HT-29 (cell line): ENCODE results near the gene ZWILCH.

DNA sequence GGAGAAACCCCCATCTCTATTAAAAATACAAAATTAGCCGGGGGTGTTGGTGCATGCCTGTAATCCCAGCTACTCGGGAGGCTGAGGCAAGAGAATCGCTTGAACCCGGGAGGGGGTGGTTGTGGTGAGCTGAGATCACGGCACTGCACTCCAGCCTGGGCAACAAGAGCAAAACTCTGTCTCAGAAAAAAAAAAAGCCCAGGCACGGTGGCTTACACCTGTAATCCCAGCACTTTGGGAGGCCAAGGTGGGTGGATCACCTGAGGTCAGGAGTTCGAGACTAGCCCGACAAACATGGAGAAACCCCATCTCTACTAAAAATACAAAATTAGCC, 53.5 kb downstream of the SNAPC5 start:
- RAMPAGE, long total RNA = no peak

GRCh38 chr15:66470524-66471043, 27.0 kb downstream of the SNAPC5 start:
- RAMPAGE, long total RNA = no peak

DNA sequence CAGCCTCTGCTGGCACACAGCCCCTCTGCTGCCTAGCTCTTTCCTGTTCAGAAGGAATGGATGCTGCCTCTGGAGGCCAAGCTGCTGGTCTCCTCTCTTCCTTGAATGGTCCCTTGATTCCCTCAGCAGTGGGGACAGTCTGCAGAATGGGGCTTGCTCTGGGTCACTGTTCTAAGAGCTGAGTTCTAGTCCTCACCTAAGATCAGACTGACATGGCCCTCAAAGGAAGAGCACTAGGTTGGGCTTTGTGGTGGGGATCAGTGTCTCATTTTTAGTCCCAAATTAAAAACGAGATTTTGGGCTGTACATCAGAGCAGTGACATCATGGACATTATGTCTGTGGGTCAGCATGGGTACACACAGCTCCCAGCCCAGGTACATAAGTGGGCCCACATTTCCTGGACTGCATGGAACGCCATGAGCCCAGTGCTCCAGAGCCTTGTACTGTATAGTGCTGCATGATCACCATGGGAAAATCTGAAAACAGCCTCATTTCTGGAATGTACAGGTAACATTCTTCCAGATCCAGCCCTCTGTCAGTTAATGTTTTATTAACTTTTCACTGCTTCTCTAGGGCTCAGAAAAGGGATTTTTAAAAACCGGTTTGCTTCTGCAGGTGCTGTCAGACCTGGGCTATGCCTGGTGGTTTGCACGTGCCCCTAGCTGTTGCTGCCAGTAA, 9.3 kb downstream of the SNAPC5 start:
- RAMPAGE, long total RNA = no peak

DNA sequence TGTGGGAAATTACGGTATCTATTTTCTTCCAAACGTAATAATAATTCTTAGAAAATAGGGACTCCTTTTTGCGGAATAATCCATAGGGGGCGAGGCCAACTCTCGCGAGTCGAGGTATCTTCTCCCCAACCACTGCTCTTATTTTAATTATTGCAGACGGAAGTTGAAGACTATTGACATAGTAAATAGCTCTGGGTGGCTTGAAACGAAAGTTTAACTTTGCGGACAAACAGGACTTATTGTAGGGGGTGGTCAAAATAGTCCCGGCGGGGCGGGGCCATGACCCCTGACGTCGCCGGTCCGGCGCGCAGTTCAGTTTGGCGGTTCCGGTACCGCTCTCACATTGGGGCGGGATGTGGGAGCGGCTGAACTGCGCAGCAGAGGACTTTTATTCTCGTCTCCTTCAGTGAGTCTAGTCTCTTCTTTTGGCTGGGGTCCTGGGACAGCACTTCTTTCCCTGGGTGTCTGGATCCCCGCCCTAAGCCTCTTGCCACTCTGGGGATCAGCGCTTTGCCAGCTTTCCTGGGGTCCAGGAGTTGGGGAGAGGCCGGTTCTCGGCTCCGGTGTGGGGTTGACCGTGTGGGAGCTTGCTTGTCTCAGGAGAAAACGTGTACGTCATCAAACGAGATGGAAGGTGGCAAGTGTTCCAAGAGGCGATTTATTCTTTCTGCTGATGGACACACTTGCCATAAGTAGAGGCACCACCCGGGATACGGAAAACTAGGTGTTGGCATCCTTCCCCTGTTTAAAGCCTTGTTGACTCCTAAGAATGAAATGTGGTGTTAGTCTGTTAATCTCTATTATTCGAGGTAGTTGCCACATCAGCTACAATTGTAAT, at the start of gene ZWILCH:
Gene ZWILCH, plus strand, starts transcription at position 341 of the 838 bp plus-strand sequence.
- RAMPAGE, long total RNA = no peak

DNA sequence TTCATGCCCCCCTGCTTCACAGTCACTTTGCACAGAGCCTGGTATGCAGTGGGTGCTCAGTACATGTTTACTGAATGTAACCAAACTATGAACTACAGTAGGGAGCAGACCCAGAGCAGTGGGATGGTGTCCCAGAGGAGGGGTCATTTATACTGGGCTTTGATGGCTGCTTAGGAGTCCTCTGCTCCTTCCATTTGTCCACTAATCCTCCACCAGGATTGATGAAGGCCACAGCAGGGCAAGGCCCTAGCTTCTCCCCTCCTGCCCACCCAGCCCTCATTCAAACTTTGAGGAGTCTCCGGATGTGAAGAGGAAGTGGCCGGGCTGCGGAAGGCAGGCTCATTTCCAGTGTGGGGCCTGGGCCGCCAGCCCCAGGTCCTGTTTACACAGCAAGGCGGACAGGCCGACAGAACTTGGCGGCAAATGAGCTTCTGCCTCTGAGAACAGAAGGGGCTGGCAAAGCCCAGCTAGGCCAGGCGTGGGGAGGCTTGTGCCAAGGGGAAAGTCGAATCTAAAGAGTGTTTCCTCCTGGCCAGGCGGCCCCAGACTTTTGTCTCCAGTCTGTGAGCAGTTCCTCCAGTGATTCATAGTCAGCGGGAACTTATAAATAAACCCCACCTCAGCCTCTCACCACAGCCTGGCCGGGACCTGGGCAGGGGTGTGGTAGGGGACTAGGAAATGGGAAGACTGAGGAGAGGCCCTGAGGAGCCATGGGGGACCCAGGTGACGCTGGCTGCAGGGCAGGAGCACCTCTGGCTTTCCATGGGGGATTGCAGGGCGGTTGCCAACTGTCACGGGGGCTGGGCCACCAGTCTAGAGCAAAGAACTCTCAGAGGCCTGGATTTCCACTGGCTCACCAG, 51.6 kb upstream of the LCTL start:
- RAMPAGE, long total RNA = no peak

DNA sequence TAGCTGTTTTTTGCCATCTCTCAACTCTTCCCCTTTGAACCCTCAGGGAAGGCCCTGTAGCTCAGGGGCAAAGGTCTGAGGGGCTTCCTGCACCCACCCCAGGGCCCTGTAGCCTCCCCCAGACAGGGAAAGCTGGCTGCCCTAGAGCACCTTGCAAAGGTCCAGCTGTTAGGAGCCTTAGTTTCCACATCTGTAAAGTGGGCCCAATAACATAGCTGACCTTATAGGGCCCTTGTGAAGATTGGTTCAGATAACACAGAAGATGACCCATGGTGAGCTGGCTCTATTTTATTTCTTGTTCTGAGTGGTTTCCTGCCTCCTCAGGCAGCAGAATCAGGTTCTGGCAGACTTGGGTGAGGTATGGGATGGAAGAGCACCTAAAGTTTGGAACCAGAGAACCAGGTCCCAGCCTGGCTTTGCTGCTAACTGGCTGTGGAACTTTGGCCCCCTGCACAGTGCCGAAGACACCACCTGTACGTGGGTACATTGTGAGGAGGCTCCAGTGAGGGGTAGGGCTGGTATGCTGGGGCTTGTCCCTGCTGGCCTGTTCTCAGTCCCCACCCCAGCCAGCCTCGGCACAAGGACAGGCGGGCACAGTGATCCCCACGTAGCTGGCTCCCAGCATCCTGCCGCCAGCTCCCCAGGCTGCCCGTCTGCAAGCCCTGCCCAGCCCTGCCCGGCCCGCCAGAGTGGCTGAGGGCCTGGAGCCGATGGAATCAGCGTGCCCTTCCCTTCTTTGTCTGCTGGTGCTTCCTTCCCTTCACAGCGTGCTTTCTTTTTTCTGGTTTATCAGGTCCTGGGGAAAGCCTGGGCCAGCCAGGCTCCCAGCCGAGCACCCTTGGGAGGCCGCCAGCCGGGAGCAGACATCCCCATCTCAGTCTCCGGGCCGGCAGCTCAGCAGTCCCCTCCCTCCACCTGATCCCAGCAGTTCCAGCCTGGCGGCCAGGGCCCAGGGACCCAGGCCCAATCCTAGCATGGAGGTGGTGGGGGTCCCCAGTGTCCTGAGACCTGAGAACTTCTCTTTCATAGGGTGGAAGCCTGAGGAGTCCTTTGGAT, 54.9 kb upstream of the SMAD6 start:
- RAMPAGE, long total RNA = no peak

- RAMPAGE, long total RNA = no peak
Measured at GRCh38 chr15:66656733-66657462, 45.1 kb upstream of the SMAD6 start.

DNA sequence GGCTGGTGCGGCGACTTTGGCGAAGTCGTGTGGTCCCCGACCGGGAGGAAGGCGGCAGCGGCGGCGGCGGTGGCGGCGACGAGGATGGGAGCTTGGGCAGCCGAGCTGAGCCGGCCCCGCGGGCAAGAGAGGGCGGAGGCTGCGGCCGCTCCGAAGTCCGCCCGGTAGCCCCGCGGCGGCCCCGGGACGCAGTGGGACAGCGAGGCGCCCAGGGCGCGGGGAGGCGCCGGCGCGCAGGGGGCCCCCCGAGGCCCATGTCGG, 1.2 kb downstream of the SMAD6 start:
- RAMPAGE, long total RNA = no peak

DNA sequence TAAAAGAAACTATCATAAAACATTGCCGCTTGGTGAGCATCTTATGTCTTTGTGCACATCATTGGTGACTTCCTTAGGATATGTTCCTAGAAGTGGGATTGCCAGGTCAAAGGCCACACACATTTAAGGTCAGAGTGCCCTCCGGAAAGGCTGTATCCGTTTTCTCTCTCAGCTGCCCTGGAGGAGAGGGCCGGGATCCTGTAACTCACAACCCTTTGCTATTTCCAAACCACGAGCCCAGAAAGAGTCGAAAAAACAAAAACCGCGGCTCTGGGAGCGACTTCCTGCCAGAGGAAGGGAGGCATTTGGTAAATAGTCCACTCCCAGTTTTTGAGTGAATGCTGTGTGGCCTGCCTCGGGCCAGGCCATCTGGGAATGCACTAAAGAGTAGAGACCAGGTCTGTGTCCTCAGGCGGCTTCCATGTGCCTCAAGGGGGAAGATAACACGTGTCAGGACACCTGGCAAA, 42.0 kb downstream of the SMAD6 start:
- RAMPAGE, long total RNA = no peak

DNA sequence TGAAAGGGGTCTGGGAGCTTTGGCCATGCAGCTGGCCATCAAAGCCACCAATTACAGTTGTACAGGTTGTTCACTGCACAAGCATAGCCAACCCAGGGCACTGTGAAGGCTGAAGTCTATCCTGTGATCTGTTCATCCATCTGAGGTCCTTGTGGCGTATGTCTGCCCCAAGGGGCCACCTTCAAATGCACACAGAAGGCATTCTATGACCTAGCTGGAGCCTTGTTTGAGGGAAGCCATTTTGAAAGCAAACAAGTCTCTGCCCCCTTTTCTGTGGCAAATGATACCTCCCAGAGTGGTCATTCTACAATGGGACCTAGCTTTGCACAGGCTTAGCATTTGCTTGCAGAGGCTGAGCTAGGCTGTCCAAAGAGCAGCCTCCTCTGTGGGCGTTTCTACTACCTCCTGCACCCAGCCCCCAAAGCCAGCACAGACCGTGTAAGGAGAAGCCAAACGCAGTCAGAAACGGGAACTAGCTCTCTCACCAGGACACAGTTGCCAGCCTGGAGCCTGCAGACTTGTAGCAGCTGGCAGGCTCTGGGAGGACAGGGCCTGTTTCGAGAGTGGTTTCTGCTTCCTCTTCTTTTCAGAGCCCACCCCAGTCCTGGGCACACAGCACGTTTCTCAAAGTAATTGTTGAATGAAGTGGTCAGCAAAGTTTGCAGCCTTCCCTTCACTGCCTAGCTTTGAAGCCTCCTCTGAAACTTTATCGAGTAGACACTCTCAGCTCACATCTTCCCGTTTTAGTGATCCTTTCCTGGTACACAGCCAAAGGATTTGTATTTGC, 157.3 kb upstream of the SMAD3 start:
- RAMPAGE, long total RNA = no peak

- RAMPAGE, long total RNA = no peak
Measured at GRCh38 chr15:67039798-67040035, 25.7 kb upstream of the SMAD3 start.

- RAMPAGE, long total RNA = no peak
Measured at GRCh38 chr15:67049177-67050001, 16.0 kb upstream of the SMAD3 start.

DNA sequence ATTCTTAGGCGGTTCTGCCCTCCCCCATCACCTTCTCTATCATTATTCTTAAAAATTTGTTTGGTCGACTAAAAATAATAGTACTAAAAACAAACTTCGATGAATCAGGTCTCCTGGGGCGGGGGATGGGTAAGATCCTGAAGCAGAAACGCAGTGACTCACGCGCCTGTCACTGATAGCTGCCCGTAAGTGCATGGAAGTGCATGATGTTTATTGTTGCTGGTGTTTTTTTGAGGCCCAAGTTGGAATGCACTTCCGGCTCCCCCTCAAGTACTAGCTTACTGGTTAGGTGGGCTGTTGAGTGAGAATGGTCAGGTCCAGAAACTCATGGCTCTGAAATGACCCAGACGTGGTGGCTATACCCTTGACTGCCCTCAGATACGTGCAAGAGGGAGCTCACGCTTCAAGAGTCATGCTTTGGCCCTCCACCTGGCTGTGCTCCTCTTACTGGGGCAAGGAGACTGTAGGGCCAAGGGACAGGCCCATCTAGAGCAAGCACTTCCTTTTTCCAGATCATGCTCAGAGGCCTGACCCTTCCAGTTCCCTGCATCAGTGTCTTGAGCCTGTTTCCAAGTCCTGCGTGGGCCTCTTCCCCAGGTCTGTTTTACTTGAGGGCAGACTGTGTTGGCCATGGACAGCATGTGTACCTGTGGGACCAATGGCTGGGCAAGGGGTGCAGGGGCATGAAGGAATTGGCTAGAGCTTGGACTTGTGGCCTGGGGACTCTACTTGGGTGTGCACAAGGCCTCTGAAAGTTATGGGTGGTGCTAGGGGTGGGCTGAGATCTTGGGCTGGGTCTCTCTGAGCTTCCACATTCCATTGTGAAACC, 11.0 kb downstream of the SMAD3 start:
- RAMPAGE, long total RNA = no peak

GRCh38 chr15:67093320-67094334, 28.2 kb downstream of the SMAD3 start:
- RAMPAGE, long total RNA = no peak

DNA sequence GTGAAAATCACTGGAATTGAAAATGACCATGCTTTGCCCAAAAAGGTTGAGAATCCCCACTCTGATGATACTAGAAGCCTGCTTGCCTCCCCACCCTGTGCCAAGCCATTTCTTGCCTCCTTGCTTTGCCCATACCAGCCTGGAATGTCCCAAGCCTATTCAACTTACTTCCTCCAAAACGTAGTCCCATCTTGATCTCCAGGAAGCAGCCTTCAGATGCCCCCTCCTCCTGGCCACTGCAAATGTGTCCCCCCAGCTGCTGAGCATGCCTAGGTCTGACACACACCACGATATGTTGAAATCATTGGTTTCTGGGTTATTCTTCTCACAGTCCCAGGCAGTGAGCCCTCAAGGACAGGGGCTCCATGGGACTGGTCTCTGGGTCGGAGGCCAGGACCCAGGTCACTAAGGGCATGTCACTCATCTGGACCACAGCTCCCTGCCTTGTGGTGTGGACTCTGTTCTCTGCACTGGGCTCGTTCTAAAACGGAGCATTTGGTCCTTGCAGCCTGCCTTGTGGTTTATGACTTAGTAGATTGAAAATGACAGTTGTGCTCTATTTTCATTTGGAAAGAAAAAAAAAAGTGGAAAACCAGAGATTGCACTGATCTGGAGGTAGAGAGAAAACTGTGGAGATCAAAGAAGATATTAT, 43.0 kb downstream of the SMAD3 start:
- RAMPAGE, long total RNA = no peak

DNA sequence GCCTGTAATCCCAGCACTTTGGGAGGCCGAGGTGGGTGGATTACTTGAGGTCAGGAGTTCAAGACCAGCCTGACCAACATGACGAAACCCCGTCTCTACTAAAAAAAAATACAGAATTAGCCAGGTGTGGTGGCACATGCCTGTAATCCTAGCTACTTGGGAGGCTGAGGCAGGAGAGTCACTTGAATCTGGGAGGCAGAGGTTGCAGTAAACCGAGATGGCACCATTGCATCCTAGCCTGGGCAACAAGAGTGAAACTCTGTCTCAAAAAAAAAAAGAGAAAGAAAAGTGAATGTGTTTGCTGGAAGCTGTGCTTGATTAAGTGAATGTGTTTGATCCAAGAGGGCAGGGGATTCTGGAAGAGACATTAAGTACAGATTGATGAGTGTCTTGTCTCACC, 74.5 kb downstream of the SMAD3 start:
- RAMPAGE, long total RNA = no peak

- RAMPAGE, long total RNA = no peak
Measured at GRCh38 chr15:67142669-67143115, 77.3 kb downstream of the SMAD3 start.

- RAMPAGE, long total RNA = no peak
Measured at GRCh38 chr15:67165305-67165900, 89.1 kb downstream of the AAGAB start.

- RAMPAGE, long total RNA = no peak
Measured at GRCh38 chr15:67171148-67171937, 83.1 kb downstream of the AAGAB start.

DNA sequence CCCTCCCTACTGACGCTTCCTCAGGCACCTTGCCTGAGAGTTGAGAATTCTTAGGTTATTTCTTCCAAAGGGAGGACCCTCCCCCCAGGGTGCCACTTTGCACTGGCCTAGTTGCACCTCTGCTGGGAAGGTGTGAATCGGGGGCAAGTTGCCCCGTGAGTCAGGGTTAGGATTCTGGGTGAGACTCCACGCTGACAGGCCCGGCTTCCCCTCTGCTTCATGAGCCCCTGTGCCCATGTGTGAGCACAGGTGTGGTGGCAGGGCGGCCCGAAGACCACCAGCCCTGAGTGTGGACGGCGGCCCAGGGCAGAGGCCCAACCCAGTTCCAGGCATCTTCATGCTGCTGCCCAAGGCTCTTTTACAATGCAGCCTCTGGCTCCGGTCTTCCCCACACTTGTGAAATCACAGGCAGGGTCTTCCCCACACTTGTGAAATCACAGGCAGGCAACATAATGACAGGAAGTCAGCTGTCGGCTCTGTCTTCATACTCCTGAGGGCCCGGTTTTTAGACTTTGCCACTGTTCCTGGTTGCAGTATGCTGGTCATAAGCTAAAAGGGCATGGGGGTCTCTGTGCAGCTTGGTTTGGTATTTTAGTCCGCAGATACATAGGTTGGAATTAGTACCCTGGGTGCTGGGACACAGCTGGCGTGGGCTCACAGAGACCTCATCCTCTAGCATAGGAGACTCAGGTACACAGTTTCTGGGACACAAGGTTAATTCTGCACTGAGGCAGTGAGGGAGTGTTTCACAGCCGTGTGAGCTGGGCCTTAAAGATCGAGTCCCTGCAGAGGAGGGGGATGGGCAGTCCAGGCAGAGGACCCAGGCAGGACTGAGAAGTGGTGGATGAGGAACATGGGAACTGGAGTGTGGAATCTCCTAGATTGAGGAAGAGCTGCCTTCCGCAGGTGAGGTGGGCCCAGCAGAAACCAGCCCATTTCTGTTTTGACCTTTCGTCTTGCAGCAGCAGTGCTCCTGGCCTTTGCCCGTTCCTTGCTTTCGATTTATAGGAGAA, 78.7 kb downstream of the AAGAB start:
- RAMPAGE, long total RNA = no peak